Spinal cord (tissue), 3 donors: ENCODE data around the genes FOXS1, KIF3B, BPIFB3 and BPIFA3.

- PRO-cap: no peak
- RAMPAGE, long total RNA: no peak
Observed at GRCh38 chr20:31670005-31671337, 32.8 kb downstream of the COX4I2 start.

DNA sequence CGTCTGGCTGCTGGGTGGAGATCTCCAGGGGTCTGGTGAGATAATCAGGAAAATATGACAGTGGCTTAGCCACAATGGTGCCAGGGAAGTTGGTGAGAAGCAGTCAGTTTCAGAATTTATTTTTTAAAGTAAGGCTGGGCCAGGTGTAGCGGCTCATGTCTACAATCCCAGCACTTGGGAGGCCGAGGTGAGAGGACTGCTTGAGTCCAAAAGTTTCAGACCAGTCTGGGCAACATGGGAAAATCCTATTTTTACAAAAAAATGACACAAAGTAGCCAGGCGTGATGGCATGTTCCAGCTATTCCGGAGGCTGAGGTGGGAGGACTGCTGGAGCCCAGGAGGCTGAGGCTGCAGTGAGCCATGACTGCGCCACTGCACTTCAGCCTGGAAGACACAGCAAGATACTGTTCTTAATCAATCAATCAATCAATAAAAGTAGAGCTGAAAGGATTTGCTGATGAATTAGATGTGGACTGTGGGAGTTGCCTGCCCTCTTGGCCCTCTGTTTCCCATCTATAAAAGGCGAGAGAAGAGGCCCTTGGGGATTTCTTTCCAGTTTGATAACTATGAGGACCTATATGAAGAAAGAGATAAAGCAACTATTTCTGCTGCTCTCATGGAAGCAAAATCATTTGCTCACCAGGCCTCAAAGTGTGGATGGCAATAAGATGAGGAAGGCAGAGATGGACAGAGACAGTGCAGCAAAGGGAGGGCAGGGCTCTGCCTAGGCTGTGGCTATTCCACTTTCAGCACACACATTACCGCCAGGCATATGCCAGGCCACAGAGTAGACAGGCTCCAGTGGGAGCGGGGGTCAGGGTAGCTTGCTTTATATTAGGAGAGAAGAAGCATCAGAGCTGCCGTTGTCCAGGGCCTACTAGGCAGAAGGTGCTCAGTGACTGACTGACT is 41.2 kb downstream of the BCL2L1 start:
- PRO-cap: no peak
- RAMPAGE, long total RNA: no peak

DNA sequence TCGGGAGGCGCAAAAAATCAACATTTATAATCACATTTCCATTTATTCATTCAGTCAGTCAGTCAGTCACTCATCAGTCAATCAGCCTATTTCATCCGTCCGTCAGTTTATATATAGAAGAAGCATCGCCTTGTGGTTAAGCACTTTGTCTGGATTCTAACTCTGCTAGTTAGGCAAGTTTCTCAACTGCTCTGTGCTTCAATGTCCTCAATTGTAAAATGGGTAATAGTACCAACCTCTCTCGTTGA is 1.3 kb upstream of the BCL2L1 start:
- PRO-cap: no peak
- RAMPAGE, long total RNA: no peak

GRCh38 chr20:31833707-31834399 is 11.6 kb downstream of the FOXS1 start:
- PRO-cap: no peak
- RAMPAGE, long total RNA: no peak

DNA sequence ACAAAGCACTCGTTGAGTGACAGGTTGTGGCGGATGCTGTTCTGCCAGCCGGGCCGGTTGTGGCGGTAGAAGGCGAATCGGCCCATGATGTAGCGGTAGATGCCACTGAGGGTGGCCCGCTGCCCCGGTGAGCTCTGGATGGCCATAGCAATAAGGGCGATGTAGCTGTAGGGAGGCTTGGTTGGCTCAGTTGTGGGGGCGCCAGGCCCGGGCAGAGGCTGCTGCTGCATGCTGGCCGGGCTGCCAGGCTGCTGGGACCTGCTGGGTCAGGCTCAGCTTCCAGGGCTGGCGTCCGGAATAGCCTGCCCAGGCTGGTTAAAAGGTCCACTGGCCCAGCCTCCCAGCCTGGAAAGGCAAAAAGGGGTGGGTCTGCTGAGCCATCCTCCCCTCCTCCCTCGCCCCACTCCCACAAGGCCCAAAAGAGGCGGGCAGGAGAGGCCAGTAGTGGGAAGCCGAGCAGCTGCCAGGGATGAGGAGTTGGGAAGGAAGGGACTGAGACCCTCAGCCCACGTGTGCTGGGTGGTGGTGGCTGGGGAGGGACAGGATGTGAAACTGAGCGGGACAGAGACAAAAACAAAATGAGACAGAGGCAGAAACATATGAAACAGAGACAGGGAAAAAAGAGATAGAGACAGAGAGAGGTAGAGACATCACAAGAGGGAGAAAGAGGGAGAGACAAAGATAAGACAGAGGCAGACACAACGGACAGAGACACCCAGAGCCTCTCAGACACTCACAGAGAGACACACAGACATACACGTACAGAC is at the start of gene FOXS1:
Gene FOXS1 (minus strand): TSS at position 292 of the 767 bp plus-strand sequence.
- PRO-cap: no peak
- RAMPAGE, long total RNA: no peak

DNA sequence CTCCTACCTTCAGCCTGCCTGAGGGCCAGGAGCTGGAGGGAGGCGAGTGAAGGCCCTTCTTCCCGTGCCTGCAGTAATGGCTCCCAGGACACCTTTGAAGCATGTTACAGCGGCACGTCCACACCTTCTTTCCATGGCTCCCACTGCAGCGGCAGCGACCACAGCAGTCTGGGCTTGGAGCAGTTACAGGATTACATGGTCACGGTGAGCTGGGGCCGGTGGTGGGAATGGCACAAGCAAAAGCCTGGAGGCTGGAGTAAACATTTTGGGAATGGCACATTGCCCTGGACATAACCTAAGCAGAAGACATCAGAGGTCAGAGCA is 18.6 kb downstream of the CCM2L start:
- PRO-cap: no peak
- RAMPAGE, long total RNA: no peak

DNA sequence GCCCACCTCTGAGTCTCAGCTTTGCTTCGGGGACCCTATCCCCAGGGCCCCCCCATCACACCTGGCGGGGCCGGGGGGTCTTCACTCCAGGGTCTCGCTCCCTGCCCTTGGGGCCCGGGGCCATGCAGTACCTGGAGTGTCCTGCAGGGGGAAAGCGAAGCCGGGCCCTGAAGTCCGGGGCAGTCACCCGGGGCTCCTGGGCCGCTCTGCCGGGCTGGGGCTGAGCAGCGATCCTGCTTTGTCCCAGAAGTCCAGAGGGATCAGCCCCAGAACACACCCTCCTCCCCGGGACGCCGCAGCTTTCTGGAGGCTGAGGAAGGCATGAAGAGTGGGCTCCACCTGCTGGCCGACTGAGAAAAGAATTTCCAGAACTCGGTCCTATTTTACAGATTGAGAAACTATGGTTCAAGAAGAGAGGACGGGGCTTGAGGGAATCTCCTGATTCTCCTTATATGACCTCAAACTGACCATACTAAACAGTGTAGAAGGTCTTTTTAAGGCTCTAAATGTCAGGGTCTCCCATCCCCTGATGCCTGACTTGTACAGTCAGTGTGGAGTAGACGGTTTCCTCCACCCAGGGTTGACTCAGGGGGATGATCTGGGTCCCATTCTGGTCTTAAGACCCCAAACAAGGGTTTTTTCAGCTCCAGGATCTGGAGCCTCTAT is 20.6 kb upstream of the HCK start:
- PRO-cap: no peak
- RAMPAGE, long total RNA: no peak

- PRO-cap: no peak
- RAMPAGE, long total RNA: no peak
Observed at GRCh38 chr20:32040024-32040571, 11.9 kb upstream of the HCK start.

DNA sequence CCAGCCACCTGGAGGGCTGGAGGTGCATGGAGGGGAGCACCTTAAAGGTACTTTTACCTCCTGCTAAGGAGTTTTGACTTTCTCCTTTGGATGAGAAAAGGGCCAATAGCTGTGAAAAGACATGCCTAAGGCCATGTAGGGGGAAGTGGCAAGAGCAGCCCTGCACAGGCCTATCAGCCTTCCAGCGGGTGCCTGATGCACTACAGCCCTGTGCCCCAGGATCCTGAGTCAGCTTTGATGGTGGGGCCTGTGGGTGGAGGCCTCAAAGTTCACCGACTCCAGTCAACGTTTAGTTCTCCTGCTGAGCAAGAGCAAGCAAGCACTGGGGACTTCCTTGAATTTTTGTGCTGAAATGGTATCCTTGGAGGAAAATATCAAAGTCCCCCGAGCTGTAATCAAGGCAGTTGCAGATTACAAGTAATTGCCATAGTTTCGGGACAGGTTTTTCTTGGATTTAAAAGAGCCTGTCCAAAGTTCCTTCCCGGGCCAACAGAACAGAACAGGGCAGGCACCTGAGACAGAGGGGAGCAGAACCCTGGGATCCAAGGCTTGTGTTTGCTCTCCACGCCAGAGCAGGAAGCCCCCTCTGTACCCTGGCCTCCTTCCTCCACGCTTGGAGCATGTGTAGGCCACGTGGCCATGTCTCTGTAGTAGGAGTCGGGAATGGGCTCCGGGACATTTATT is 25.5 kb downstream of the PLAGL2 start:
- PRO-cap: no peak
- RAMPAGE, long total RNA: no peak

GRCh38 chr20:32184675-32185476 is 22.7 kb downstream of the PLAGL2 start:
- PRO-cap: no peak
- RAMPAGE, long total RNA: no peak

DNA sequence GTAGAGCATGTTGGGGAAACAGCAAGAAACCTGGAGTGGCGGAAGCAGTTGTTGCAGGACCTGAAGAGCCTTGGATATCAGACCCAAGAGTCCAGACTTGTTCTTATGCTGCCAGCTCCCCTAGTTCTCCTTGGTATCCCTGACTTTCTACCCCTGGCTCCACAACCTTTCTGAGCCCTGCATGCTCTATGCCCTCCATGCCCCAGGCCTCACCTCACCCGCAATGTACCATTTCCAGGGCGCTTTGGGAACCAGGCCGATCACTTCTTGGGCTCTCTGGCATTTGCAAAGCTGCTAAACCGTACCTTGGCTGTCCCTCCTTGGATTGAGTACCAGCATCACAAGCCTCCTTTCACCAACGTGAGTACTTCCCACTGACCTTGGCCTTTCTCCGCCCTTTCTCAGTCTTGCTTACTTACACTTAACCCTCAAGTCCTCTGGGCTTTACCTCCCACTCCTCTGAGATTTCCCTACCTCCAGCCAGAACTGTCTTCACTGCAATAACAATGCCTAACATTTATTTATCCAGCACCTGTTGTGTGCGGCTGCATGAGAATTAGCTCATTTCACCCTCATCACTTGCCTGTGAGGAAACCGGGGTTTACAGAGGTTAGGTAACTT is 2.3 kb downstream of the POFUT1 start:
- PRO-cap: no peak
- RAMPAGE, long total RNA: no peak

GRCh38 chr20:32277221-32277994 is at the start of gene KIF3B:
Gene KIF3B (plus strand): TSS chr20:32277651.
- PRO-cap: no peak
- RAMPAGE, long total RNA: no peak

DNA sequence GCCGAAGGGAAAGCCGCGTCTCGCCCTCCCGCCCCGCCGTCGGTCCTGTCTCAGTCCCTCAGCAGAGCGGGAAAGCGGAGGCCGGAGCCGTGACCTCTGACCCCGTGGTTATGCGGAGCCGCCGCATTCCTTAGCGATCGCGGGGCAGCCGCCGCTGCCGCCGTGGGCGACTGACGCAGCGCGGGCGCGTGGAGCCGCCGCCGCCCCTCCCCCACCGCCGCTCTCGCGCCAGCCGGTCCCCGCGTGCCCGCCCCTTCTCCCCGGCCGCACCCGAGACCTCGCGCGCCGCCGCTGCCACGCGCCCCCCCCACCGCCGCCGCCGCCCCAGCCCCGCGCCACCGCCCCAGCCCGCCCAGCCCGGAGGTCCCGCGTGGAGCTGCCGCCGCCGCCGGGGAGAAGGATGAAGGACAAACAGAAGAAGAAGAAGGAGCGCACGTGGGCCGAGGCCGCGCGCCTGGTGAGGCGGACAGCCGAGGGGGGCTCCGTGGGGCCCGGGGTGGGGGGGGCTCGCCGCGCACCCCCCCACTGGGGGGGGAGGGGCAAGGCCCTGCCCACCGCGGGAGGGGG is 328 bp downstream of the ASXL1 start:
- PRO-cap: no peak
- RAMPAGE, long total RNA: no peak

- PRO-cap: no peak
- RAMPAGE, long total RNA: no peak
Observed at GRCh38 chr20:32435645-32436424, 77.7 kb downstream of the ASXL1 start.

DNA sequence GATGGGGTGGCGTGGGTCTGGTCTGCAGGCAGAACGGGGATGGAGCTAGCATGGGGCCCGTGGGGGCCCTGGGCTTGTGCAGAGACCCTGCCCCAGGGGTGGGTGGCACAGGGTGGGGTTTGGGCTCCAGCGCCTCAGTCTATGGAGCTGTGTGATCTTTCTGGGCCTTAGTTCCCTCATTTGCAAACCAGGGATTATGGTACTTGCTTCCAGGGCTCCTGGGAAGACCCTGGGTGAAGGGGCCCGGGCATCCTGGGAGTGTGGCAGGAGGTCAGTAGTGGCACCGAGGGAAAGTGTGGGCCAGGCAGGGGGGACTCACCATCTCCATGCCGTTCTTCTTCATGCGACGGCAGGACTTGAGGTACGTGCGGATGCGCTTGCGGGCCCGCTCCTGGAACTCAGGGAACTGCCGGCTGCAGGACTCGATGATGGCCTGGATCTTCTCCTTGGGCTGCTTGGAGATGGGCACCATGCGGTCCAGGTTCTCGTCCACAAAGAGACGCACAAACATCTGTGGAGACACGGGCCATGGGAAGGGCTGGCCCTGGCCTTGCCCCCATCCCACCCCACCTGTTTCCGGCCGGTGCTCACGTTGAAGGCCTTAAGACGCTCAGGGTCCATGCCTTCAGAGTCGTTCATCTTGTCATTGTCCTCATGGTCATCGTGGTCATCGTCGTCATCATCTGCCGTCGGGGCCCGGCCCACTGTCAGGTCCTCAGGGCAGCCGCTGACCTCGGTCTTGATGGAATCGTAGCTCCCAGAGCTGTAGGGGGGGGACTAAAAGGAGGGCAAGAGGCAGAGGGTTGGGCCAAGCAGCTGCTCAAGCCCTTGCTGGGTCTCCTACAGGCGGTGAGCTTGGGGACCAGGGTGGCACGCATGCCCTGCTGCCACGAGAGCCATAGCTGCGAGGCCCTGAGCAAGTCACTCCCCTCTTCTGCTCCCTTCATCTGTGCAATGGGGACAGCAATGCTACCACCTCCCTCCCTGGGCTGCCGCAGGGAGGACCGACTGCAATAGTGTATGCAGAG is 95.2 kb downstream of the ASXL1 start:
- PRO-cap: no peak
- RAMPAGE, long total RNA: no peak

- PRO-cap: no peak
- RAMPAGE, long total RNA: no peak
Observed at GRCh38 chr20:32966980-32967518, 37.2 kb downstream of the SUN5 start.

- PRO-cap: no peak
- RAMPAGE, long total RNA: no peak
Observed at GRCh38 chr20:33053696-33054100, at the start of gene BPIFB3. Gene BPIFB3 (plus strand): TSS chr20:33053903.

DNA sequence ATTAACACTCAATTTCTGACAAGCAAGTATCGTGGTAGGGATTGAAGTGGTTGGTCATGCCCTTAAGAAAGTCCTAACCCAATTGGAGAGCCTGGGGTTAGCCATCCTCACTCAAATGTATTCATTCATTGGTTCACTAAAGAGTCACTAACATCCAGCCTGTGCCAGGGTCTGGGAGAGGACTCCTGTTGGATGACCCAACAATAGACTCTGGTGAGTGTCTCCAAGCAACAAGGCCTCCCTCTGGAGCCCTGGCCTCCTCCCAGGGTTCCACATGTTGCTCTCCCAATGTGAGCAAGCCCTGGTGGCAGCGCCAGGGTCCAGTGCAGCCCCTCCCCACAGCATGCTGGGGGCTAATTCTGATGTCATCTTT is at the start of gene BPIFA3:
Gene BPIFA3 (plus strand): TSS at position 288 of the 373 bp plus-strand sequence.
- PRO-cap: no peak
- RAMPAGE, long total RNA: no peak

- PRO-cap: no peak
- RAMPAGE, long total RNA: no peak
Observed at GRCh38 chr20:33651085-33652034, 10.8 kb upstream of the C20orf144 start.

DNA sequence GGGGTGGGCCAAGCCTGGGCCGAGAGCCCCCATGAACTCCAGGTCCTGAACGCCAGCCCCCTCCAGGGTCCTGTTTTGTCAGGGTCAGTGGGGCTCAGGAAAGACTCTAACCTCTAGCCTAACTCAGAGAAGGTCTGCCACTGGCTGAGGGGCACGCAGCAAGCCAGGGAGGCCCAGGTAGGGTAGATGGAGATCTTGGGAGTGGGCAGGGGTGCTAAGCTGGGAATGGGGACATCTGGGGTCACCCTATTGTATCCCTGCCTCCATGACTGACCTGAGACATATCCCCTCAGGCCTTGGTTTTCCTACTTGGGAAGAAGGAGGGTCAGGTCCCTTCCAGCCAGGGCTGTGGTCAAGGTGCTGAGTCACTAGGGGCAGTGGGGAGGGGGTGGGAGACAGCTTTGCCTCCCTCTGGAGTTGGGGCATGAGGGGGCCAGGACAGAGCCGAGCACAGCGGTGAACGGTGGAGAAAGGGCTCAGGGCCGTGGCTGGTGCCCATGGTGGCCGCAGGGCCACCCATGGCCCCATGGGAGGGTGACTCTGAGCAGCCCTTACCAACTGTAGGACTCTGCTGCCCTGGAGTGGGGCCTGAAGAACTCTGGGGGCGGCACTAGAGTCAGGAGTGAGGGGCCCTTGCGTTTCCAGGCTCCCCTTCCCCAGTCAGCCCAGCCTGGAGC is 844 bp downstream of the NECAB3 start:
- PRO-cap: no peak
- RAMPAGE, long total RNA: no peak